Bronchial epithelial cell (primary cell): ENCODE data around the genes SULT2B1 and NTN5.

DNA sequence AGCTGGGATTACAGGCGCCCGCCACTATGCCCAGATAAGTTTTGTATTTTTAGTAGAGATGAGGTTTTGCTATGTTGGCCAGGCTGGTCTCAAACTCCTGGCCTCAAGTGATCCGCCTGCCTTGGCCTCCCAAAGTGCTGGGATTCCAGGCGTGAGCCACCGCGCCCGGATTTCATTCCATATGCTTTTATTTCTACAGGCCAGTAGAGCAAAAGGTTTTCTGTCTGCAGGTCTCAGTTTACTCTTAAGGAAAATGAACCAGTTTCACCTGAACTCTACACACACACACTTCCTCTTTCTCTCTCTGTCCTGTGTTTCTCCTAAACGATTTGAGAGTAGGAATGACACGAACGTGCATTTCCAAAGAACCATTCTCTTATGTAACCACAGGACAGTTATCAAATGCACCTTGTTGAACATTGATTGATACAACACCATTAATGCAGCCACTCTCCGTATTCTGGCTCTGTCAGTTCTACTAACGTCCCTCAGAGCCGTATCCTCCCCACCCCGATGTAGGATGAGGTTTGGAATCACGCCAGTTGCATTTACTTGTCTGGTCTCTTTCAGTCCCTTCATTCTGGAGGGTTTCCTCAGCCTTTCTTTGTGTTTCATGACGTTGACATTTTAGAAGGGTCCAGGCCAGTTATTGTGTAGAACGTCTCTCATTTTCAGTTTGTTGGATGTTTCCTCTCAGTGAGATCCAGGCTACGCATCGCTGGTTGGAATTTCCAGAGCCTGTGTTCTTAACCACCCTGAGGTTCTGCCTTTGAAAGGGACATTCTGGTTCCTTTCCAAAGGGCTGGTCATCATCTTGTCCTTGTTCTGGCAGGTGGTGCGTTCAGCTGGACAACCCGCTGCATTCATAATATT is 35.9 kb downstream of the BICRA start:
- RRBS, 2 experiments, result no CpG with 5 or more reads among the region's 21 CpGs

GRCh38 chr19:47729856-47730580 is 15.3 kb upstream of the NOP53 start:
- RRBS, 2 experiments, result no CpG with 5 or more reads among the region's 31 CpGs

GRCh38 chr19:47755570-47756033 is 10.3 kb downstream of the NOP53 start:
- RRBS, 2 experiments, result no CpG with 5 or more reads among the region's 14 CpGs

- RRBS, 2 experiments, result no CpG with 5 or more reads among the region's 9 CpGs
Measured at GRCh38 chr19:48186508-48187070, 16.1 kb downstream of the ZSWIM9 start.

DNA sequence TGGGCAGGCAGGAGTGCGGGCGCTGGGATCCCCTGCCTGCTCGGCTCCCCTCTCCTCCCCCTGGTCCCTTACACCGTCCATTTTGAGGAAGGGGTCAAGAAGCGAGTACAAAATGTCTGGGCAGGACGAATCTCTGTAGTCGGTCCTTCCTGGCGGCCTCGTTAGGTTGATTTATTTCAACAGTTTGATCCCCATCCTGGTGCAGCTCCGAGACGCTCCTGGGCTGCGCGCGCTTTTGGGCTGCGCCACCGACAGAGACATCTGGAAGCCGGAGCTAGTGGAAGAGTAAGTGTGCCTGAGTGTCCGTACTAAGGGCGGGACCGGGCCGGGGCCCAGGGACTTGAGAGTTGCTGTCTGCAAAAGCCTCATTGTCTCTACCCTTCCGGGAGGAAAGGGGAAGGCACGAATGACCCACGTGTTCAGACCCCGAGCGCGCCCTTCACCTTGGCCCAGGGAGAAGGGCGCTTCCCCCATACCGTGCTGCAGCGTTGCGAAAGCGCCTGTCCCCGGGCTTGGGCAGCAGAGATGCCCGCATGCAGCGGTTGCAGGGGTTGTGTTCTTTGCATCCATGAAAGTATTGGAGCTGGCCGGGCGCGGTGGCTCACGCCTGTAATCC is 1.8 kb downstream of the ZNF114 start:
- RRBS, 2 experiments, result 4 to 7% methylated on average over 5 to 6 of the region's 39 CpGs

DNA sequence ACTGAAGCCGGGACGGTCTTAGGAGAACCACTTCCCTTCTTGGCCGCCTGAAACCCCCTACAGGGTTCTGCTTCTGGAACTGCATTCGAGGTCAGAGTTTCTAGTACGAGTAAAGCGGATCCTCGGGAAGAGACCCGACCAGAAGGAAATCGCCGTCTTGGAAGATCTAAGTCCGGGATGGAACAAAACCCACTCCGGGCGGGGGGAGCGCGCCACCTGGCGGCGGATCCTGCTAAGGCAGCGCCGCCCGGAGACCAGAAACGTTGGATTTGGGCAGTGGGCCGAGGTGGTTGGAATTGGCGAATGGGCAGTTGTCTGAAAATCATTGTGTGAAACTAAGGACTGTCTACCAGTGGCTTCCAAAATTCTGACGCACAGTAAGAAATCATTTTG is 21.3 kb downstream of the ZNF114 start:
- RRBS, 2 experiments, result under 1 to 2% methylated on average over 10 of the region's 24 CpGs

DNA sequence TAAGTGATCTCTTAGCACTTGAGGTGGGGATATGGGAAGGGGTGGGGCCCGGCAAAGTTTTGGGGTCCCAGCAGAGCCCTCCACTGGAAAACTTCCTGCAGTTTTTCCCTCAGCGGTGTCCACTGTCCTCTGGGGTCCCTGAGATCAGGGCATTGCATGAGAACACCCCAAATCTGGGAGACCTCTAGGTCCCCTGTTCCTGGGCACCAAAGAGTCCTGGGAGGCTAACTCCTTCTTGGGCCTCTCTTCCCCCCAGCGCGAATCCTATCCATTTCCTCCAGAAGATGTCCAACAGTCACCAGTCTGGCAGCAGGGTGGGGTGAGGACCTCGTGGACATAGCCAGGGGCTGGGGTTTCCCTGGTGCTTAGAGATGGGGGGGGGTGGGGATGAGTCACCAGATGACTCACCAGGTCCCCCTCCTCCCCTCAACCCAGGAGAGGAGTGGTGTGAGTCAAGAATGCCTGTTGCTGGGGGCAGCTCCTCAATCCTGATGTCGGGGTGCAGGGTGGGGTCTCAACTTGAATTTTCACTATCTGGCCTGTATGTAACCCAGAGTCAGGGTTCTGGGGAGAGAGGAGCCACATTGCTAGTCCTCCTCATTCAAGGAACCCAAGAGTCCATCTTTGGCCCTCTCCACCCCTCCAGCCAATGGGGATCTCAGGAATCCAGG is 518 bp downstream of the EMP3 start:
- RRBS, 2 experiments, result no CpG with 5 or more reads among the region's 6 CpGs

DNA sequence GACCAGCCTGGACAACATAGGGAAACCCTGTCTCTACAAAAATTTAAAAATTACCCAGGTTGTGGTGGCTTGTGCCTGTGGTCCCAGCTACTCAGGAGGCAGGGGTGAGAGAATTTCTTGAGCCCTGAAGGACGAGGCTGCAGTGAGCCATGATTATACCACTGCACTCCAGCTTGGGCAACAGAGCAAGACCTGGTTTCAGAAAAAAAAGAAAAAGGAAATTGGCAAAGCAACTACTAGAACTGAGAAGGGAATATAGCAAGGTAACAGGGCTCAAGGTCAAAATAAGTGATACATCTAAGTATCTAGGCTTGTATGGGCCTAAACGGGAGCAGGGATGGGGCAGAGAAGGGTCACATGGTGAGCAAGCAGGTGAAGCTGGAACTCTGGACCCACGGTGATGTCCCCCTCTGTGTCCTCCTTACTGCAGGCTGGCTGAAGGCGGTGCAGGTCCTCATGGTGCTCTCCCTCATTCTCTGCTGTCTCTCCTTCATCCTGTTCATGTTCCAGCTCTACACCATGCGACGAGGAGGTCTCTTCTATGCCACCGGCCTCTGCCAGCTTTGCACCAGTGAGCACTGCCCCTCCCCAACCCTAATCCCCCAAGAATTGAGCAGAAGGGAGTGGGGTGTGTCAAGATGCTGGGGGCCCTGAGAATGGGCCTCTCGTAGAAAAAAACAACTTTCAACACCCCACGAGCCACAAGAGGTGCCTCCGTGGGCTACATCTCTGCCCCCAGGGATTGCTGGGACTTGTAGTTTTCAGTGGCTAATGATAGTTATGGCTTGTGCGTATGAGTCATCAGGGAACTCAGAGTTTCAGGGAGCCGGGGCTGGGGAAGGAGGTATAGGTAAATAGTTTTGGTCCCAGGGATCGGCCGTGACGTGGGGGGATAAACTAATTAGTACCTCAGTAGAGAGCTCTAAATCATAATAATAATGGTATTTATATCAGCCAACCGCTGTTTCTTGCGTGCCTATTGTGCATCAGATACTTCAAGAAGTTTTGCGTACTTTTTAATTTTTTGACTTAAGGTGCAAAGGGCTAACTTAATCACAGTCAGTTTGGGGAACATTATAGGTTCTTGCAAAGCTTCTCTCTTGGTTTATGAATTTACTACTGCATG is 3.9 kb downstream of the EMP3 start:
- RRBS, 2 experiments, result no CpG with 5 or more reads among the region's 18 CpGs

- RRBS, 2 experiments, result no CpG with 5 or more reads among the region's 10 CpGs
Measured at GRCh38 chr19:48398882-48399162, 5.4 kb downstream of the GRIN2D start.

GRCh38 chr19:48551552-48552339 is at the start of gene SULT2B1:
Gene SULT2B1 (plus strand): TSS chr19:48552172.
- RRBS, 2 experiments, result 9 to 12% methylated on average over 2 of the region's 32 CpGs

DNA sequence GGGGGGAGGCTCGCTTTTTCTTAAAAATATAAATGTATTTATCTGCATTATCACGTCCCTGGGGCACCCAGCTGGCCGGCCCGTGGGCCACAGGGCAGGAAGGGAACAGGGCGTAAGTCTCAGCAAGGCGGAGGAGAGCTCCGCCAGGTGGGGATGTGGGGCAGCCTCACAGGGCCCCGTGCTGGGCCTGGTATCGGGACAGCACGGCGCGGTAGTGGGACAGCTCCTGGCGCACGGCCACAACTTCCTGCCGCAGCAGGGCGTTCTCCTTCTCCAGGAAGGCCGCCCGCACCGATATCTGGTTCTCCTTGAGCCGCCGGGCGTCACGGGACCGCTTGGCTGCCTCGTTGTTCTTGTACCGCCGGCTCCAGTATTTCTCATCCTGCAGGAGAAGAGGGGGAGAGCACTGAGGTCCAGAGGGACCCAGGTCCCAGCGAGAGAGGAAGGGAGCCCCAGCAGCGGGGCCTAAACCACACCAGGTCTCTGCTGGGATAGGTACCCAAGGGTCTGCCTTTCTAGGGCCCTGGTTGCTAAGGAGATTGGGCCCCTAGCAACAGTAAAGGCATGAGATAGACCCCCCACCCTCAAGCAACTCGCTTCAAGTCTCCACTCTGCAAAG is 6.4 kb downstream of the DBP start:
- RRBS, 2 experiments, result 50 to 58% methylated on average over 7 of the region's 30 CpGs

DNA sequence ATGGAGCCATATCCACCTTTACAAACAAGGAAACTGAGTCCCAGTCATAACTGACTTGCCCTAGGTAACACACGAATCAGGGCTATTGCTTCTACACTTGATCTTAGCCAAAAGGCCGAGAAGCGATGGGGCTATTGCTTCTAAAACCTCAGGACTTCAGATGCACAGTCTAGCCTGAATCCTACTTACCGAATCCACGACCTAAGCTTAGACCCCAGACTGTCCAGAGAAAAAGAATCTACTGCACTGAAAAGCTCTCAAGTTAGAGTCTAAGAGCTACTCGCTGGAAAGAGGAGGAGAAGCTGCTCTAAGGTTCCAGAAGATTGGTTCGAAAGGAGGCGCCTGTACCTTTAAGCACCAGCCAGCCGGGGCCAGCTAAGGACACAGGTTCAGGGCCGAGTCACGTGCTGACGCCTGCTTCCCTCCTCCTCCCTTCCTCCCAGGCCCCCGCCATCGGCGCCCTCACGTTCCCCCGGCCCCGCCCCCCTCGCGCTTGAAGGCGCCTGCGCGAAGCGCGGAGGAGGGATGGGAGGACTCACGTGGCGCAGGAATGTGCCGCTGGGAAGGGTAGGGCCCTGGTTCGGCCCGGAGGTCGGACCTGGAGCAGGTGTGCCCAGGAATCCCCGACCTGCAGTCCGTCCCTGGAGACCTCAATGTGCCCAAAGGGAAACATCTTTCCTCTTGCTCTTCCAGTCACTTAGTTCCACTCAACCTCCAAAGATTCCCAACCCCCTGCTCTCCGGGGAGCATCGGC is 2.8 kb downstream of the DBP start:
- RRBS, 2 experiments, result under 1 to 8% methylated on average over 2 to 15 of the region's 35 CpGs

DNA sequence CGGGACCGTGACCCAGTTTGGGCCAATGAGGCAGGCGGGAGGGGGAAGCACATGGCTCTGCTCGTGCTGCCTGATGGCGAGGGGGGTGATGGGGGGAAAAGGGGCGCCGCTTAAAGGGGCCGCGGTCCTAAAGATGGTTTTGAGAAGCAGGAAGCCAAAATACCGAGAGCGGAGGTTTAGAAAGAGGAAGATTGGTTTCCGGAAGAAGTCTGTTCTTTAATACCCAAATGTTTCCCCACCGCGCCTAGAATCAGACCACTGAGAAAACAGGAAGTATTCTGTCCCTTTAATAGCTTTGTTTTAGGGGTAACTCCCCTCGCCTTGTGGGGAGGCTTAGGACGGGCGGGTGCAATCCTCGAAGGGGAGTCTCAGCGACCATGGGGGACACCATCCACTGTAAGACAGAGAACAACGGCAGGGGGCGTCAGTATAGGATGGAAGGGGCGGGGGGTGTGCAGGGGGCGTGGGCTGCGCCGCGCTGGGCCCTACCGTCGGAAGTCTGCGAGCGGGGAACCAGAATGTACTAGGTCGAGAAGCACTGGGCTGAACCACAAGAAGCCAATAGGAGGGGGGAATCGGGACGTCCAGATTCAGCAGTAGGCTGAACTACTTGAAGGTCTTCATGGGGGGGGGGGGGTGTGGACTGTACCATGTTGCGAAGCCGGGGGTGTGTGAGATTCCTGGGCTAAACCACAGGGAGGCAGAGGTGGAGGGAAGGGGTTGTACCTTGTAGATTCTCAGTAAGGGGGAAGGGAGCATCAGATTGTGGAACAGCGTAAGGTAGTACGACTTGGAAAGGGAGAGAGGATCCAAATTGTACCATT is 784 bp upstream of the DBP start:
- RRBS, 2 experiments, result no CpG with 5 or more reads among the region's 37 CpGs

GRCh38 chr19:48649701-48649911 is 3.6 kb upstream of the CA11 start:
- RRBS, 2 experiments, result no CpG with 5 or more reads among the region's 5 CpGs

GRCh38 chr19:48672728-48673259 is at the start of gene NTN5:
Gene NTN5 (minus strand): TSS chr19:48673017.
- RRBS, 2 experiments, result no CpG with 5 or more reads among the region's 21 CpGs

- RRBS, 2 experiments, result no CpG with 5 or more reads among the region's 19 CpGs
Measured at GRCh38 chr19:48751755-48752203, 662 bp downstream of the FUT1 start.

- RRBS, 2 experiments, result no CpG with 5 or more reads among the region's 13 CpGs
Measured at GRCh38 chr19:48815968-48816431, 5.2 kb upstream of the BCAT2 start.

GRCh38 chr19:48859210-48859687 is 9.2 kb downstream of the PLEKHA4 start:
- RRBS, 2 experiments, result 85% methylated on average over 3 of the region's 21 CpGs; no CpG with 5 or more reads in 1 of the 2 experiments

DNA sequence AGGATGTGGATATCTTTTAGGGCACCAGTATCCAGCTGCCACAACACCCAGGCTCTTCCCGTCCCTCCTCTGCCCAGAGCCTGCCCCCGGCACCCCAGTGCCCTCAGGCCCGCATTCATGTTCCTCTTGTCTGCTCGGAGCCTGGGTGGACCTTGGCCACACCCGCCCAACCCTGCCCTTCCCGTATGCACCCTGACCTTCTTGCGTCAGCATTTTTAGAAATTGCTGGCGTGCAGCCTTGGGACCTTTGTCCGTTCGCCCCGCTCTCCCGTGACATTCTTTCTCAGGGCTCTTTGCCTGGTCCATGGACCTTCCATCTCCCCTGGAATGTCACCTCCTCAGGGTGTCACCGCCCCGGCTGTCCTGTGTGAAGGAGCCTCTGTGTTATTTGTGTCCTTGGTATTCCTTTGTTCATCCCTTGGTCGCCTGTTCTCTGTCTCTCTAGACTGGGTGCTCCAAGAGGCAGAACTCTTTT is 7.6 kb downstream of the NUCB1 start:
- RRBS, 2 experiments, result 95 to 100% methylated on average over 2 of the region's 15 CpGs